A549 (cell line): Measurements from ENCODE around the genes DCAF5 and GALNT16.

GRCh38 chr14:68693138-68693979, 99.5 kb downstream of the ZFP36L1 start:
- PRO-cap, result no peak
CAGE:
- cytosol, long polyA plus RNA, result no peak
- long polyA plus RNA, result no peak
- nucleus, long polyA plus RNA, result no peak

DNA sequence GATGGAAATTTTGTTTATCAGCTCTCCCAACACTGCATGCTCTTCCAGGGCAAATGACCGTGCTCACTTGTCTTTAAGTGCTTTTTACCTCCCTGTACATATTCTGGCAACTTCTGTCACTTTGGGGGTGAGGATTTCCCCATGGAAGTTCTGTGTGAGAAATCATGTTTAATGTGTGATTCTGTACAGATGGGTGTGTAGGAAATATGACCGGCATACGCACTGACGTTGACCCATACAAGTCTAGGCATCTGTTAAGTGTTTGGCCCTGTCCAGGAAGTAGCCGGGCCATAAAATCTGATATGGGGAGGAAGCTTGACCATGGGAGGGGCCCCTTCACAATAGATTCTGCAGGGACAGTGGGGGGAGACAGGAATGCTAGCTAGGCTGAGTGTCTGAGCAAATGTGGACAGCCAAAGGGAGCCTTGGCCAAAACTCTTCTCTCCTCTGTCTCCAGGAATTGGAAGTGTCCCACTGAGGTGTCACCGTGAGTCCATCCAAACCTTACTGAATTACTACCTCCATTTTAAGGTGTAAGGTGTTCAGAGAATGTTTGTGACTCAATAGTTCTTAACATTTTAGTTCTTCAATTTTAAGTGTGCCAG, 65.1 kb downstream of the ZFP36L1 start:
- PRO-cap, result no peak
CAGE:
- cytosol, long polyA plus RNA, result no peak
- long polyA plus RNA, result no peak
- nucleus, long polyA plus RNA, result no peak

DNA sequence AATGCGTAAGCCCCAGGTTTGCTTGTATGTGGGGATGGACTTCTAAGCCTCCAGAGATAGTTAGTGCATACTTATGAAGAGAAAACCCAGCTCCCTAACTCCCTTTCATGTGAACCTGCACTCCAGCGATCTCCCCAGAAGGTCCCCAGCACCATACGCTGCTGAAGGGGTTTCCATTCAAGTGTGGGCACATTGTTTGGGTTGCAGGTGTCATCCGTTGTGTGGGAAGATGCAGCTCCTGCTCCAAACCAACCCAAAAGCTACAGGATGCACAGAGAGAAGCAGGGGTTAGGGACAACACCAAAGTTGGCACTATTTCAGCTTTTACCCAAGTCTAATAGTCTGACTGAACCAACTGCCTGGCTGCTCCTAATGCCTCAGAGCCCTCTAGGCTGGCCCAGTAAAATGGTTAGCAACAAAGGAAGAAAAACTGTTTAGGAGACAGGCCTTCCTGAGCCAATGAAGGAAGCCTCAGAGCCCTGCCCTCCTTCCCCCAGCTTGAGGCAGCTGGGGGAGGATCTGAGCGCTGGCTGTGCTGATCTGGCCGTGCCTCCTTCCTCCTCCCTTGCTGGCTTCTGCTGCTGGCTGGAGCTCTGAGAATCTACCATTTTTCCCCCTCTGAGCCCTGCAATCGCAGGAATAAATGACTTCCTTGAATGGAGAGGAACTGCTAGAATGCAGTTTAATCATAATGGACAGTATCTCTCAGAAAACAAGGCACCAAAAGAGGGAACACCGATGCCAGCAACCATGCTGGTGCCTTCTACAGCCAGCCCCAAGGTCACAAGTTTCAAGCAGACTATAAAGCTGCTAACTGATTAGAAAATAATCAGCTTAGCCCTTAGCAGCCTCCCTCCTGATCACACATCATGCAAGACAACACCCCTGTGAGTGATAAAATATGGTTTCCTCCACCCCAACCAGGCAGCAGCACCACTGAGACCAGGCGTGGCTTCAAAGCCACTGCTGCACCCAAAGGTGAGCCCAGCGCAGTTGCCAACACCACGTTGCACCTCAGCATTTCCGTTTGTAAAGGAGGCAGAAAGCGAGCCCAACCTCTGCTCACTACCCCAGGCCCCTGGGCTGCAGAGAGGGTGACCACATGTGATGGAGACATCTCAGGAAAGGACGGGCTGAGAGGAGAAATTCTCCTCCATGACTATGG, 12.0 kb downstream of the ZFP36L1 start:
- PRO-cap, result no peak
CAGE:
- cytosol, long polyA plus RNA, result no peak
- long polyA plus RNA, result no peak
- nucleus, long polyA plus RNA, result no peak

- PRO-cap, result no peak
CAGE:
- cytosol, long polyA plus RNA, result no peak
- long polyA plus RNA, result no peak
- nucleus, long polyA plus RNA, result no peak
Observed at GRCh38 chr14:68823774-68824451, 31.0 kb upstream of the ZFP36L1 start.

GRCh38 chr14:68884018-68884625, 91.3 kb upstream of the ZFP36L1 start:
- PRO-cap, result no peak
CAGE:
- cytosol, long polyA plus RNA, result no peak
- long polyA plus RNA, result no peak
- nucleus, long polyA plus RNA, result no peak

- PRO-cap, result no peak
CAGE:
- cytosol, long polyA plus RNA, result no peak
- long polyA plus RNA, result no peak
- nucleus, long polyA plus RNA, result no peak
Observed at GRCh38 chr14:68903477-68904233, 75.4 kb downstream of the ACTN1 start.

DNA sequence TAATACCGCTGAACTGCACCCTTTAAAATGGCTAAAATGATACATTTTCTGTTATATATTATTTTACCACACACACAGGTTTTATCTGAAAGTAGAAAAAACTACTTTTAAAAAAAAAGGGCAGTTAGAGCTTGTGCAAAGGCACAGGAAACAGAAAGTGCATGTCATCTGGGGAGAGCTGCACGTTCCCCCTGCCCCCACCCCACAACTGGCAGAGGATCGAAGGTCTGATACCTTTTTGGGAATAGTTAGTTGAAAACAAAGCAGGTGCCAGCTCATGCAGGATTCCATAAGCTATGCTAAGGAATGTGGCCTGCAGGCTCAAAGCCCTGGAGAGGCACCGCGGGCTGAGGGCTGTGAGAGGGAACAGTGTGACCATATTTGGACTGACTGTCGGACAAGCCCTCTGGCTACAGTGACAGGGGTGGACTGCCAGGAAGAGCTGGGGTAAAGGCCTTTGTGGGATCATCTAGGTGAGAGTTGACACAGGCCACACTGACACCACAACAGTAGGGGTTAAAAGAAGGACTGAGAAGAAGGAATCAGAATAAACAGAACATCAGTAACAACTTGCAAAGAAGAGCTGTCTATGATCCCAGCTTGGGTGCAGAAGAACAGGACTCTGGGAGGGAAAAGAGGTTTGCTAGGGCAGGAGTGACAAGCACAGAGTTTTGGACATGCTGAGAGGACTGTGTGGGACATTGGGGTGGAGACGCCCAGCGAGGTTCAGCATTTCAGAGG, 54.7 kb downstream of the ACTN1 start:
- PRO-cap, result no peak
CAGE:
- cytosol, long polyA plus RNA, result no peak
- long polyA plus RNA, result no peak
- nucleus, long polyA plus RNA, result no peak

- PRO-cap, result no peak
CAGE:
- cytosol, long polyA plus RNA, result no peak
- long polyA plus RNA, result no peak
- nucleus, long polyA plus RNA, result no peak
Observed at GRCh38 chr14:68945175-68946352, 33.5 kb downstream of the ACTN1 start.

- PRO-cap, result no peak
CAGE:
- cytosol, long polyA plus RNA, result no peak
- long polyA plus RNA, result no peak
- nucleus, long polyA plus RNA, result no peak
Observed at GRCh38 chr14:68948674-68949255, 30.3 kb downstream of the ACTN1 start.

- PRO-cap, result no peak
CAGE:
- cytosol, long polyA plus RNA, result no peak
- long polyA plus RNA, result no peak
- nucleus, long polyA plus RNA, result no peak
Observed at GRCh38 chr14:68978466-68978974, 582 bp downstream of the ACTN1 start.

DNA sequence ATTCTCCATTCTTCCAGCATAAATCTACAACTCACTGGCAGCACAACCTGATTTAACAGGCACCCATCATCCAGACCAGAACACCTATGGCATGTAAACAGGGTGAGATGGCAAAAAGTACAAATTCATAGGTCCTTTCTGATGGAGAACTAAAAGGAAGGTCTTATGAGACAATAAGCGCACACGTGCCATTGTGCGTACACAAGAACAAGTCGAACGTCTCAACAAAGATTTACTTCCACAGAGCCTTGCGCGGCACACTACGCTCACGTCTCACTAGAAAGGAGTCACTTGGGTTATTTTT, 74.2 kb upstream of the ACTN1 start:
- PRO-cap, result no peak
CAGE:
- cytosol, long polyA plus RNA, result no peak
- long polyA plus RNA, result no peak
- nucleus, long polyA plus RNA, result no peak

DNA sequence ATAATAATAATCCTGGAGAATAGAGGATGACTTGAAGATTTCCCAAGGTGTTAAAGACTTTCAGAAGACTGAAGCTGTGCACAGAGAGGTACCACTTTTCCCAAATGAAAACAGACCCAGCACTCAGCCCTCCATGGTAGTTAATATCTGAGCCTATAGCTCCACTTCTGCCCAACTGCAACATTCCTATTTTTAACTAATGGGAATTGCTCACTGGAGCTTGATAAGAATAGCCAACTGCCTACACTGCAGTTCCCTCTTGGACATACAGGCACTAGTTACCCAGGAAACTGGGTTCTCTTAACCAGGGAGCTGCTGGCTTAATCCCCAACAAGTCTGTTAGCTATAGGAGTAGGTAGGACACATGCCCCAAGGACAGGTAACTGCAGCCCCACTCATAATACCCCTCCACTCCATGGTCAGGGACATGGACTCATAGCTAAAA, 76.9 kb upstream of the ACTN1 start:
- PRO-cap, result no peak
CAGE:
- cytosol, long polyA plus RNA, result no peak
- long polyA plus RNA, result no peak
- nucleus, long polyA plus RNA, result no peak

GRCh38 chr14:69133068-69133824, 19.7 kb downstream of the DCAF5 start:
- PRO-cap, result no peak
CAGE:
- cytosol, long polyA plus RNA, result no peak
- long polyA plus RNA, result no peak
- nucleus, long polyA plus RNA, result no peak

GRCh38 chr14:69152476-69152851, 455 bp downstream of the DCAF5 start:
- PRO-cap, result no peak
CAGE:
- cytosol, long polyA plus RNA, result no peak
- long polyA plus RNA, result no peak
- nucleus, long polyA plus RNA, result no peak

DNA sequence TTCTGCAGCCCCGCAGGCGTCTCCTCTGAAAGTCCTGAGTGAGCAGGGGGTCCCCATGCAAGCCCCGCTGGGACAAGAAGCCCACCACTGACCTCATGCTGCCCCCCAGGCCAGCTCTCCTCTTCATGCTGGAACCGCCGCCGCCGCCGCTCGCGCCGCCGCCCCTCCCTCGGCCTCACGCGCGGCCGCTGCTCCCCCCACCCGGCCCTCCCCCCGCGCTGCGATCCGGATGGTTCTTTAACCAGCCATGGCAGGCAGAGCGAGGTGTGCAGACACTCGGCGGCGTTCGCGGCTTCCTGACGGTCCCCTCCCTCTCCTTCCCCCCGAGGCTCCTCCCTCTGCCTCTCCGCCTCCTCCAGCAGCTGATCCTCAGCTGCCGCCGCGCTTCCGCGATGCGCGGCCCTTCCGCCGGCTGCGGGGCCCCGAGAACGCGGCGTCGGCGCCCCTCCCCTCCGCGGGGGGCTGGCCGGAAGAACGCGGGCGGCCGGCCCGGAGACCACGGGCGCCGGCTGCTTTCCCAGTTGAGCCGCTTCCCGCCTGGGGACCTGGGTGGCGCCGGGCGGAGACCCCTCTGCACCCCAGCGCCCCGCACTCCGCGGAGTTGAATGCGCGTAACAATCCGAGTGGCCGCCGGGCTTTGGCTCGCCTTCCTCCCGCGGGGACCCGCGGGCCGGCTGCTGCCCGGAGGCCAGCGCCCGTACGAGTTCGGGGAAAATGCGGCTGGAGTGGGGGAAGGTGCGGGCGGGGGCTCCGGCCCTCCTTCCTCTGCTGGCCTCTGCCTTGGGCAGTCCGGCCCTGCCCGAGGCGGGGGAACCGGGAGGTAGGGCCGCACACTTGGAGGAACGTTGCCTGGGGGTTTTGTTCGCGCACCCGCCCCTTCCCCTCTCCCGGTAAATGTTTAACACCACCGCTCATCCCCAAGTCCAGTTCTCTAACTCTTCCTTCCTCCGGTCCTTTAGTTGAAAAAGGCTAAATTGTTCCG, at the start of gene DCAF5:
Gene DCAF5, minus strand, starts transcription at position 268 of the 982 bp plus-strand sequence.
- PRO-cap, result no peak
CAGE:
- cytosol, long polyA plus RNA, result no peak
- long polyA plus RNA, result start-site peak on the minus strand centred at position 164 of the sequence, 353 bp wide, 74 and 24 reads in 2 replicates
- nucleus, long polyA plus RNA, result start-site peak on the minus strand centred at position 161 of the sequence, 45 bp wide, 28 and 41 reads in 2 replicates

DNA sequence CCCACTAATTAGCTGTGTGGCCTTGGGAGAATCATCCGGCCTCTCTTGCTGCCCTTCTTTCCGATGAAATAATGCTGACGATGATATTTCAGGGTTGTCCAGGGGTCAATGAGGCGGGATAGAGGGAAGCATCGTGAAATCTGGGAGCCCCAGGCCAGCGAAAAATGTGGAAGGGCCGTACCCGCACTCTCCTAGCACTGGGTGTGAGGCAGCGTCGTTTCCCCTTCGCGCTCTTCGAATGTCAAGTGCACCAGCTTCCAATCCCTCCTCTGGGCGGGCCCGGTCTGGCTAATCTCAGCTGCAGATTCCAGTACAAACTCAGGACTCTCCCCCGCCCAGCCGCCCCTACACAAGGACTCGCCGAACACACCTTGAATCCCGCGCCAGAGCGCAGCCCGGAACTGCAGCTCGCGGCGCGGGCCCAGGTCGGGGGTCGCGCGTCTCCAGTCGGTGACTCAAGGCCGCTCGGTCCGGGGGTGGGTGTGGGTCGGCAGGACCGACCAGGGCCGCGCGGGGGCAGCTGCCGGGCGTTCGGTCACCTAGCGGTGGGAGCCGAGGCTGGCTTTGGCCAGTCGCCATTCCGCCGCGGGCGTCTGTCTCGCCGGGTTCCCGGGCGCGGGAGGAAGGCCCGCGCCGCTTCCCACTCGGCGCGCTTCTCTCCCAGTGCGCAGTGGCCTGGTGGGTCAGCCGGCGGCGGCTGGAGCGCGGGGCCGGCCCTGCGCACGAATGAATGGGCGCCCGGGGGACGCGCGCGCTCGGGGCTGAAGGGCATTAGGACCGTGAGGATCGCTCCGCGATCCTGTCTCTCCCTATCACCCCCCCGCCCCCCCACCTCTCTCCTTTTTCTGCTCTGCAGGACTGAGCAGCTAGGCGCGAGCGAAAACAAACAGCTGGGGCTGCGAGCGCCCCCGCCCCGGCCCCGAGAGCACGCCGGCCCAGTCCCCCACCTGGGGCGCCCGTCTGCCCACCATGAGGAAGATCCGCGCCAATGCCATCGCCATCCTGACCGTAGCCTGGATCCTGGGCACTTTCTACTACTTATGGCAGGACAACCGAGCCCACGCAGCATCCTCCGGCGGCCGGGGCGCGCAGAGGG, at the start of gene GALNT16:
Gene GALNT16, plus strand, starts transcription at position 837 of the 1,096 bp plus-strand sequence.
- PRO-cap, result no peak
CAGE:
- cytosol, long polyA plus RNA, result no peak
- long polyA plus RNA, result no peak
- nucleus, long polyA plus RNA, result no peak

- PRO-cap, result no peak
CAGE:
- cytosol, long polyA plus RNA, result no peak
- long polyA plus RNA, result no peak
- nucleus, long polyA plus RNA, result no peak
Observed at GRCh38 chr14:69263359-69263721, 3.4 kb downstream of the GALNT16 start.

- PRO-cap, result no peak
CAGE:
- cytosol, long polyA plus RNA, result no peak
- long polyA plus RNA, result no peak
- nucleus, long polyA plus RNA, result no peak
Observed at GRCh38 chr14:69354865-69355308, 43.2 kb downstream of the ERH start.

DNA sequence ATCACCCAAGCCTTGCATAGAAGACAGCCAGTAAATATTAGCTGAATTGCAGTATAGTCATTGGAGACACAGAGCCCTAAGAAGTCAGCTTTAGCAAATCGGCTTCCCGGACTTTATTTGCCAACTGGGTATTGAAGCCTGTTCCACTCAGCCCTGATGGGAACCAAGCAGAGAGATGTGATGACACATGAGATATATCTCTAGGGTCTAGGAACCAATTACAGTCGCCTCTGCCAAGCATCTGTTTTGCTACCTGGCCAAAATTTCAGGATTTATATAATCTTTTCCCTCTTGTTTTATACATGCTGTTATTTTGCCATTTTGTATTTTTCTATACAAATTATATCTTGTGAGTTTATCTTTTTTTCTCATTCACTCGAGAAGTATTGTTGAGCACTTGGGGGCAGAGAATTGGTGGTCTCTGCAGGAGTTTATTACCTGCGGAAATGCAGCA, 37.9 kb downstream of the SUSD6 start:
- PRO-cap, result no peak
CAGE:
- cytosol, long polyA plus RNA, result no peak
- long polyA plus RNA, result no peak
- nucleus, long polyA plus RNA, result no peak

DNA sequence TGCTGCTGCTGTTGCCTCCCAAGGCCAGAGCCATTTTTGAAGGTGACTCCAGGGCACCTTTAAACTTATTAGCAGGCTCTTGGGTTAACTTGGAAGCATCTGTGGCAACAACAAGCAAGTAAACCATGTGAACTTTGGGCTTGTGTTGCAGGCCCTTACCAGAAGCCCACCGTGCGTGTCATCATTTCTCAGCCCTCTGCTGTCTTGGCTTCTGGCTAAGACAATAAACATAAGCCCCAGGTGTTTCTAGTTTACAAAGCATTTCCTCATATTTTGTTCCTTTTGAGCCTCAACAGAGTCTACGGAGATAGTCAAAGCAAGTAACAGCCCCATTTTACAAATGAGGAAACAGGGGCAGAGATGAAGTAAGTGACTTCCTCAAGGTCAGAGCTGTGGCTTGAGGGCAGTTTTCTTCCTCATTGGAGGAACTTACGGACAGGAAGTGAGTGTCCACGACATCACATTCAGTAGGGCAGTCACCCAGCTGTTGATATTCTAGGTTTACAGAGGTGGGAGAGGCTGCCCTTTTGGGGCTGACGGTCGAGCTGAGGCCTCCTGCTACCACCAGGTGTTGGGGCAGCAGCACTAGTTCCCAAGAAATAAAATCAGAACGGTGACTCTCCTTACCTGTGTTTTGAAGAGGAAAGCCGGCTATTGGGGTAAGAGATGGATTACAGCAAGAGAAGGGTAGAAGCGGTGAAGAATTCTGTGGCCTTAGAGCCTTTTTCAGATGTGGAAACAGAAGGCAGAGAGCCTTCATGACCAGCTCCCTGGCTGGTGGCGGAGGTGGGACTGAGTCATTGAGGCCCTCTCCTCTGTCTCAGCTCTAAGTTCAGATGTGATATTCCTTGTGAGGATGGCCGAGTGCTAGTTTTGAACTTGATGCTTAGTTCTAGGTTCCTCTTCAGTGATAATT, 41.6 kb downstream of the SUSD6 start:
- PRO-cap, result no peak
CAGE:
- cytosol, long polyA plus RNA, result no peak
- long polyA plus RNA, result no peak
- nucleus, long polyA plus RNA, result no peak